ENCODE results near the gene SEPTIN9.

GRCh38 chr17:77142602-77143702 is 2.2 kb downstream of the SEC14L1 start:
- PRO-cap, result no peak
- RAMPAGE, long total RNA, 4 experiments, result start-site peak on the plus strand in 1 of 4 experiments, at chr17:77142655-77142719 at its widest, 5 reads per replicate

- PRO-cap, result no peak
- RAMPAGE, long total RNA, 4 experiments, result no peak in any of the 4 experiments
Observed at GRCh38 chr17:77175541-77175866, 34.7 kb downstream of the SEC14L1 start.

GRCh38 chr17:77211671-77212161 is 69.6 kb upstream of the SEPTIN9 start:
- PRO-cap, result no peak
- RAMPAGE, long total RNA, 4 experiments, result no peak in any of the 4 experiments

DNA sequence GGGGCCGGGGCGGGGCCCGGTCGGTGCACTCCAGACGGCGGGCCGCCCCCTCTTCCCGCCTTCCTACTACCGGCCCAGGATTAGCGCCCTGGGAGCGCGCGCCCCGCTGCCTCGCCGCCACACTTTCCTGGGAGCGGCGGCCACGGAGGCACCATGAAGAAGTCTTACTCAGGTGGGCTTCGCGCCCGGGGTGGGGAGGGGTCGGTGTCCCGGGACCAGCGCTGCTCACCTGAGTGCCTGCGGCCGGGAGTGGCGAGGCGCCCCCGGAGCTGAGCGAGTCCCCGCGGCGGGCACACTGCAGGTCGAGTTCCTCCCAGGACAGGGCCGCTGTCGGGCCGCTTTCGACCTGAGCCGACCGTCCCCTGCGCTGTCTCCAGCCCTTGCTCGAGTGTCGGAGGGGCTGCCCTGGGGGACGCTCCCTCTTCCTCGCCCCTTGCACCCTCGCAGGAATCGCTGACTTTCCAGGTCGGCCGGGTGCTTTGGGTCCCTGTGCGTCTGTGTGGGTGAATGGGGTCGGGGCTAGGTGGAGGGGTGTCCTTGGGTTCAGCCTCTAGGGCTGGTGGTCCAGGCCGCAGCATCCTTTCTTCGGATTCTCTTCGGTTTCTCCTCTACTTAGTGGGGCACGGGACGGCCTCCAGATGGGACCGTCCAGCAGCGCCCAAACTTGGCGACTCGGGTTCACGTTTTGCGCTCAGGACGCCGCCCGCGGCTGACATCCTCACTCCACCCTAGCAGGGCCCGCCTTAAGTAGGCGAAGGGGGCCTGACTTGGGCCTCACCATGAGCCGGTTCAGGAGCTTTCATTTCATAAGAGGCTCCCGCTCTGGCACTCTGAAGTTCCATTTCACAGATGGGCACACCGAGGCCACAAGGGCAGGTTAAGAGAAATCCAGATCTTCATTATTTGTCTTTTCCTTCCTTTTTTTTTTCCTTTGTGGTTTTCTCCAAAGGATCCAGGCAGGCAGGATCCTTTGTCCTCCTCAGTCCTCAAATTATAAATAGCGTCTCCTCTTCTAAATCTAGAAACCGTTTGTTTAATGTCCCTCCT is at the start of gene SEPTIN9:
Gene SEPTIN9, plus strand, starts transcription at position 117 of the 1,047 bp plus-strand sequence.
- PRO-cap, result no peak
- RAMPAGE, long total RNA, 4 experiments, result no peak in any of the 4 experiments

GRCh38 chr17:77327546-77328114 is 46.3 kb downstream of the SEPTIN9 start:
- PRO-cap, result no peak
- RAMPAGE, long total RNA, 4 experiments, result no peak in any of the 4 experiments

DNA sequence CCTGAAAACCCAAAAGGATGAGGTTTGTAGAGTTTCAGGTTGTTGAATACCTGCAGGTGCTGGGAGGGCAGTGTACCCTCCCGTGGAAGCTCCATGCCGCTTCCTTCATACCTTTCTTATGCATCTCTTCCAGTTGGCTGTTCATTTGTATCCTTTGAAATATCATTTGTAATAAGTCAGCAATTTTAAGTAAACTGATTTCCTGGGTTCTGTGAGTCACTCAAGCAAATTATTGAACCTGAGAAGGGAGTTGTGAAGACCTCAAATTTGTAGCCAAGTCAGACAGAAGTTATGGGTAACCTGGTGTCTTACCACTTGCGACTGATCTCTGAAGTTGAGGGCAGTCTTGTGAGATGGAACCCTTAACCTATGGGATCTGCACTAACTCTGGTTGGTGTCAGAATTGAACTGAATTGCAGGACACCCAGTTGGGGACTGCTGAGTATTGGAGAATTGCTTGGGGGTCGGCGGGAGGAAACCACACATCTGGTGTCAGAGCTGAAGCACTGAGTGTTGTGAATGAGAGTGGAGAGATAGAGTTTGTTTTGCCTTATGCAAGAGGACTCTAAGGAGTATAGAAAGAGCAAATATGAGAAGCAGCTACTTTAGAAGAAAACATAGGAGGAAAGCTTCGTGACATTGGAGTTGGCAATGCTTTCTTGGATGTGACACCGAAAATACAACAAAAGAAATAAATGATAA is 62.2 kb downstream of the SEPTIN9 start:
- PRO-cap, result no peak
- RAMPAGE, long total RNA, 4 experiments, result no peak in any of the 4 experiments

- PRO-cap, result no peak
- RAMPAGE, long total RNA, 4 experiments, result no peak in any of the 4 experiments
Observed at GRCh38 chr17:77350154-77350692, 68.9 kb downstream of the SEPTIN9 start.

- PRO-cap, result no peak
- RAMPAGE, long total RNA, 4 experiments, result no peak in any of the 4 experiments
Observed at GRCh38 chr17:77374818-77375032, 93.4 kb downstream of the SEPTIN9 start.

GRCh38 chr17:77417398-77418367 is 136.4 kb downstream of the SEPTIN9 start:
- PRO-cap, result no peak
- RAMPAGE, long total RNA, 4 experiments, result no peak in any of the 4 experiments

DNA sequence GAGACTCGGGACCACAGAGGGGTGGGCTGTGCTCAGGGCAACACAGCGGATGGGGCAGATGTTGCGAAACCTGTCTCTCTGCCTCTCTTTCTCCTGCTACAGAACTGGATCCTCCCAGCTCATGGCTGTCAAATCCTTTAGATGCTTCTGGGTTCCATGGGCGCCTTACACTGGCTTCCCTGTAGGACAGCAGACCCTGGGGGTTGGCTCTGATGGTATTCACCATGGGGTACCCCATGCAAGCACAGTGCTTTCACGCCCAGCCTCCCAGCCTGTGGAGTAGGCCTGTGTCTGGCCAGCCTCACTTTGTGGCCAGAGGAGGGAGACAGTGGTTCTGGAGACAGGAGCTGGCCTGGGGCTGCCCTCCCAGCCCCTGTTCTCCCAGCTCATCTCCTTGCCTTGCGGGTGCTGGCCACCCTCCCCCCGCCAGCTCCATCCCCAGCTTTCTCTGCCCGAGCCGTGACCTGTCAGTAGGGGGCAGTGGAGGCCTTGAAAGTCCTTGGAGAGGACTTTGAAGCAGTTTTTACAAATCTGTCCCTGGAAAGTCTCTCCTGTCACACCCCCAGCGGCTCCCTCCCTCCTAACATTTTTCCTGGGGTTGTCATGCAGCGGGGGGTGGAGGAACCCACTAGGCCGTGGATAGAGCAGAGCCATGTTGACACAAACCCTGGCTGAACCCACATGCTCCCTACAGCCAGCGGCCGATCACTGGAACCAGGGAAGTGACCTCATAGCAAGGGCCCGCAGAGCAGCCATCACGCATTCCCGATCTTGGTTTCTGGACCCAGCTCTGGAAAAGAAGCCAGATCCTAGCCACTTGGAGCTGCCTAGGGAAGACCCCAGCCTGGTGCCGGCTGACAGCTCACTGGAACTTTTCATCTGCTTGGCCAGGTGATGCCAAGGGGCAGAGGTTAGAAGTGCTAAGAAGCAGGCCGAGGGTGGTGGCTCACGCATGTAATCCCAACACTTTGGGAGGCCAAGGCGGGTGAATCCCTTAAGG is 148.8 kb downstream of the SEPTIN9 start:
- PRO-cap, result no peak
- RAMPAGE, long total RNA, 4 experiments, result no peak in any of the 4 experiments

- PRO-cap, result no peak
- RAMPAGE, long total RNA, 4 experiments, result no peak in any of the 4 experiments
Observed at GRCh38 chr17:77455477-77456583, 174.5 kb downstream of the SEPTIN9 start.

- PRO-cap, result no peak
- RAMPAGE, long total RNA, 4 experiments, result no peak in any of the 4 experiments
Observed at GRCh38 chr17:77458269-77458899, 177.1 kb downstream of the SEPTIN9 start.

GRCh38 chr17:77677516-77678158 is 280.9 kb upstream of the TNRC6C start:
- PRO-cap, result no peak
- RAMPAGE, long total RNA, 4 experiments, result no peak in any of the 4 experiments

GRCh38 chr17:77829473-77830912 is 128.5 kb upstream of the TNRC6C start:
- PRO-cap, result bidirectional peak, plus-strand start at chr17:77830647, minus-strand start at chr17:77830564
- RAMPAGE, long total RNA, 4 experiments, result no peak in any of the 4 experiments

GRCh38 chr17:77834514-77834876 is 124.0 kb upstream of the TNRC6C start:
- PRO-cap, result unidirectional peak, minus-strand start at chr17:77834612; unidirectional peak, minus-strand start at chr17:77834668
- RAMPAGE, long total RNA, 4 experiments, result no peak in any of the 4 experiments

GRCh38 chr17:77864626-77865184 is 93.8 kb upstream of the TNRC6C start:
- PRO-cap, result no peak
- RAMPAGE, long total RNA, 4 experiments, result no peak in any of the 4 experiments

- PRO-cap, result no peak
- RAMPAGE, long total RNA, 4 experiments, result no peak in any of the 4 experiments
Observed at GRCh38 chr17:77974427-77974923, 16.0 kb downstream of the TNRC6C start.

DNA sequence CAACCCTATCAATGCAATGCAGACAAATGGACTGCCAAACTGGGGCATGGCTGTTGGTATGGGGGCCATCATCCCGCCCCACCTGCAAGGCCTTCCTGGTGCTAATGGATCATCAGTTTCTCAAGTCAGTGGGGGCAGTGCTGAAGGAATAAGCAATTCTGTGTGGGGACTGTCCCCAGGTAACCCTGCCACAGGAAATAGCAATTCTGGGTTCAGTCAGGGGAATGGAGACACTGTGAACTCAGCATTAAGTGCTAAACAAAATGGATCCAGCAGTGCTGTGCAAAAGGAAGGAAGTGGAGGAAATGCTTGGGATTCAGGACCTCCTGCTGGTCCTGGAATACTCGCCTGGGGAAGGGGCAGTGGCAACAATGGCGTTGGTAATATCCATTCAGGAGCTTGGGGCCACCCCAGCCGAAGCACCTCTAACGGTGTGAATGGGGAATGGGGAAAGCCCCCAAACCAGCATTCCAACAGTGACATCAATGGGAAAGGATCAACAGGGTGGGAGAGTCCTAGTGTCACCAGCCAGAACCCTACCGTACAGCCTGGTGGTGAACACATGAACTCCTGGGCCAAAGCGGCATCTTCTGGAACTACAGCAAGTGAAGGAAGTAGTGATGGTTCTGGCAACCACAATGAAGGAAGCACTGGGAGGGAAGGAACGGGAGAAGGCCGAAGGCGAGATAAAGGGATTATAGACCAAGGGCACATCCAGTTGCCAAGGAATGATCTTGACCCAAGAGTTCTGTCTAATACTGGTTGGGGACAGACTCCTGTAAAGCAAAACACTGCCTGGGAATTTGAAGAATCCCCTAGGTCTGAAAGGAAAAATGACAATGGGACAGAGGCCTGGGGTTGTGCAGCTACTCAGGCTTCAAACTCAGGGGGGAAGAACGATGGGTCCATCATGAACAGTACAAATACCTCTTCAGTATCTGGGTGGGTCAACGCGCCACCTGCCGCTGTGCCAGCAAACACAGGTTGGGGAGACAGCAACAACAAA is 78.6 kb downstream of the TMC6 start:
- PRO-cap, result no peak
- RAMPAGE, long total RNA, 4 experiments, result no peak in any of the 4 experiments

- PRO-cap, result no peak
- RAMPAGE, long total RNA, 4 experiments, result no peak in any of the 4 experiments
Observed at GRCh38 chr17:78110762-78112040, 17.4 kb downstream of the TMC6 start.

- PRO-cap, result no peak
- RAMPAGE, long total RNA, 4 experiments, result no peak in any of the 4 experiments
Observed at GRCh38 chr17:78315271-78316332, 44.3 kb downstream of the SOCS3 start.

All from sigmoid colon (tissue), 4 donors.